Occipital lobe (tissue), 2 donors: ENCODE data around the gene FAT1.

- RAMPAGE, long total RNA, result no peak
These were observed 109.8 kb upstream of the SORBS2 start for GRCh38 chr4:185921708-185922378.

GRCh38 chr4:185932799-185933700 is 121.1 kb upstream of the SORBS2 start:
- RAMPAGE, long total RNA, result no peak

- RAMPAGE, long total RNA, result no peak
These were observed 41.7 kb upstream of the TLR3 start for GRCh38 chr4:186027221-186027720.

DNA sequence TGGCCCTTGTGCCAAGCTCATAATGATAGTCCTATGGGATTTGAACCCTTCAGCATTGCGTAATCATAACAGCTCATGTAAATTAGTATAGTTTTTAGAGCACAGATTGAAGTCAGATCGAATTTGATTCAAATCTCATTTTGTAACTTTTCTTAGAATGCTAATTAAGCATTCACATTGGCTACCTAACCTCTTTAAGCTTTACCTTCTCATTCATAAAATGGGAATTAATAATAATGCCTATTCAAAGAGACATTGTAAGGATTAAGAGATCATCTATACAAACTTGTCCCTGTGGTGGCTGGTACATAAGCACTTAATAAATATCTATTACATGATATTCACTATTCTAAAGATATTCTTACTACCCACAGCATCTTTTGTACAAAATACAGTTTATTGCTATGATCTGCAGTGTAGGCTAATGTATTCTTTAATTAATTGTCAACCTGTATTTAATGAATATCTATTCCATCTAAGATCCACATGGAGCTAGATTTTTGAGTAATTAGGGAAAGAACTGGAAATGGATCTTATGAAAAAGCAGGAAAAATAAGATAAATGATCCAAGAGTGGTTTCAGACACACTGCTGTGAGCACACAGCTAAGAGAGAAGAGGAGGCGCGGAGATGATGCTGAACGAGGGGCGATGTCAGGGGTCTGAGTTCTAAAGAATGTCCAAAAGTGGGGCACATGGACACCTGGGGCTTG is 48.0 kb downstream of the TLR3 start:
- RAMPAGE, long total RNA, result no peak

GRCh38 chr4:186144008-186144391 is 47.4 kb upstream of the CYP4V2 start:
- RAMPAGE, long total RNA, result no peak

DNA sequence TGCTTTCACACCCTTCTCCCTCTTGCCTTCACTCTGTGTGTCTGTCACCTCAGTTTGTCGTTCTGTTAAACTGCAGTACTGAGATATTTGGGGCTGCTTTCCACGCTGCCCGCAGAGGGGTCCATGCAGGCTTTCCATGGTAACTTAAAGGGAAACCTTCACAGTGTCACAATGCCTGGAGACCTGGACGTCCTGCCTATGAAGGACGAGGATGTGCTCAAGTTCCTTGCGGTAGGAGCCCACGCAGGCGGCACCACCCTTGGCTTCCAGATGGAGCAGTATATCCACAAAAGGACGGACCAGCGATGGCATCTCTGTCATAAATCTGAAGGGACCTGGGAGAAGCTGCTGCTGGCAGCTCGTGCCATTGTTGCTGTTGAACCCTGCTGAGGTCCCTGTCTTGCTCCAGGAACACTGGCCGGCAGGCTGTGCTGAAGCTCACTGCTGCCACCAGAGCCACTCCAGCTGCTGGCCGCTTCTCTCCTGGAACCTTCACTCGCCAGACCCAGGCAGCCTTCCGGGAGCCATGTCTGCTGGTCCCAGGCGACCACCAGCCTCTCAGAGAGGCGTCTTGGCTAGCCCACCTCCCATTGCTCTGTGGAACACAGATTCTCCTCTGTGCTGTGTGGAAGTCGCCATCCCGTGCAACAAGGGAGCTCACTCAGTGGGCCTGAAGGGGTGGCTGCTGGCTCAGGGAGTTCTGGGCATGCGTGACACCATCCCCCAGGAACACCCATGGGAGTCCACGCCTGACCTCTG is 33.5 kb upstream of the CYP4V2 start:
- RAMPAGE, long total RNA, result no peak

DNA sequence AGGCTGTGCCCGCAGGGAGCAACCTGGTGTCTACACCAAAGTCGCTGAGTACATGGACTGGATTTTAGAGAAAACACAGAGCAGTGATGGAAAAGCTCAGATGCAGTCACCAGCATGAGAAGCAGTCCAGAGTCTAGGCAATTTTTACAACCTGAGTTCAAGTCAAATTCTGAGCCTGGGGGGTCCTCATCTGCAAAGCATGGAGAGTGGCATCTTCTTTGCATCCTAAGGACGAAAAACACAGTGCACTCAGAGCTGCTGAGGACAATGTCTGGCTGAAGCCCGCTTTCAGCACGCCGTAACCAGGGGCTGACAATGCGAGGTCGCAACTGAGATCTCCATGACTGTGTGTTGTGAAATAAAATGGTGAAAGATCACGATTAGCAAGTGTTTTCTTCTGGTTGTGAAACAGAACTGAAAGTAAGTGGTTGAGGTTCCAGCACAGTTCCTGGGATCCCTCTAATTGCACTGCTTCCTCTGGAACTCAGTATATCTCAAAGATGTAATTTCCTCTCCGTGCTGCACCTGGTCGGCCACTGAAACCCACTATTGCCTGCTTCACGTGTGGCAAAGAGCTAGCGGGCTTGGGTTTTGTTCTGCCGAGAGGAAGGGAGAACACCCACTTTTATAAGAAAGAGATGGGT is 7.8 kb upstream of the F11 start:
- RAMPAGE, long total RNA, result no peak

- RAMPAGE, long total RNA, result no peak
These were observed 5.9 kb upstream of the F11 start for GRCh38 chr4:186259912-186260592.

GRCh38 chr4:186266718-186267116 is 728 bp downstream of the F11 start:
- RAMPAGE, long total RNA, result no peak

DNA sequence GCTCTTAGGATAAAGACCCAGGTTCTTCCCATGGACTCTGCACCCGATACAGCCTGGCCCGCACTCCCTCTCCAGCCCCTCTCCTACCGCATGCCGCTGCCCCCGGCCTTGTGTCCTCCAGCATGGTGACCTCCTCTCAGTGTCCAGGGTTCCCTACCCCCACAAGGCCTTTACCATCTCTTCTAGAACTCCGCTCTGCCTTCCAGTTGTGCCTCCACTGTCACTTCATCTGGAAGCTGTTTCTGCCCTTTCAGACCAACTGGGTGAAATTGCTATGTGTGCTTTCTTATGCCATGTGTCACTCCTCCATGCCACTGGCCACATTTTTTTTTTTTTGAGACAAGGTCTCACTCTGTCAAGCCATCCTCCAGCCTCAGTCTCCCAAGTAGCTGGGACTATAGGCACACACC is 84.6 kb downstream of the F11 start:
- RAMPAGE, long total RNA, result no peak

DNA sequence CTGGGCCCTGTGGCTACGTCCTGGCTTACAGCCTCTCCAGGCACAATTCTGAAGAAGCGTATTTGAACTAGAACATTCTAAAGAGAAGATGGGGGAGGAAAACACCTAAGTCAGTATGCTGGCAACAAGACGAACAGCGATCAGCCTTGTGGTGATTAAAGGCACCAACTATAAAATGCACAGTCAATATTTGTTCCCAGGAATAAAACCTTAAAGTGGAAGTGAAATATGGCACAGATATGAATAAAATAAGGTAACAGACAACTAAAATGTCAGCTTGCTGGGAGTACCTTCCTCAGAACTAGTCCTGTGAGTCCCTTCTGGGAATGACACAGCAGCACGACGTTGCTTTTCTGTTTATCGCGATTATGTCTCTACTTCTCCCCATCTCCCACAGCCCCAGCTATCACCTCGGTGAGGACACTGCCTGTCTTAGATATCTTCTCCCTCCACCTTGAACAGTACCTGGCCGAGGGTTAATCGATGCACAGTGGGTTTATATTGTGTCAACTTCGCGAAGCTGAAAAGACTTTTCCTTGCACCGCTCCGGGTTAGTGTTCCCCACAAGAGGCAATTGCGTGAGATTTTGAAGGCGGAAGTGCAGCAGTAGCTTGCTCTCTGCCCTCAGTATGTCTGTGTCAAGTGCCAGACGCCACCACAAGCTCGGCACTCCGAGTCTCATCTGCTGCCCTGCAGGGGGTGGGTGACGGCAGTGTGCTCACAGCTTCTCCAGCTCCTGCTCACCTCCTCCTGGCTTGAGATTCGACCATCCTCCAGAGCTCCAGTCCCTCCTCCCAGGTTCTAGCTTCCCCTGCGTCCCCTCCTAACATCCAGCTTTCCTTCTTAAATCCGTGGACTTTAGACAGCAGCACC is 17.4 kb downstream of the MTNR1A start:
- RAMPAGE, long total RNA, result no peak

GRCh38 chr4:186628024-186628479 is 72.7 kb upstream of the MTNR1A start:
- RAMPAGE, long total RNA, result no peak

DNA sequence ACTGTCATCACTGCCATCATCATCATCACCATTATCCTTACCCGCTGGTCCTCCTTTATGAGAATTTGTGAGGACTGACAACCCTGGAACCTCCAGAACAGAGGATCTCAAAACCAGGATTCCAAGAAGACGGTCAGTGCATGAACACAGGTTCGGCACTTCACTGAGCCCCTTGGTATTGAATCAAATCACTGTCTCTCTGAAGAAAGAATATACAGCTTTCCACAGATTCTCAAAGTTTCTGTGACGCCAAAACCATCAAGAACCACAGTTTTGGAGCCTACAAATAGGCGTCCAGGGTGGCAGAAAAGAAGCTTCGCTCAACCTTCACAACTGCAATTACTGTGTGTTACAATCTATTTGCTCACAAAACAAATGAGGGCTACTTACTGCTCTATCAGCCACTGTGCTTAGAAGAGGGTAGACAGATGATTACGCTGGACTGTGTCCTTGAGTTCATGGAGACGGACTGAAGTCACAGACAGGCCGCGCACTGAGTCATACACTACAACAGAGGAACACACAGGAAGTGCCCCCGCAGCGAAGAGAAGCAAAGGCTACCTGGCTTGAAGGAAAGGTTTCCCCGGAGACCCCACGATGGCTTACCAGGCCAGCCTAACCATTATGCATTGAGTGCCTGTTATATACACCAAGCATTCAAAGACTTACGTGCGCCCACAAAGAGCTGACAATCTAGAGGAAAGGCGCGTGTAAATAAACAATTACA is 25.7 kb downstream of the FAT1 start:
- RAMPAGE, long total RNA, result no peak

GRCh38 chr4:186706732-186707249 is 16.9 kb downstream of the FAT1 start:
- RAMPAGE, long total RNA, result no peak

GRCh38 chr4:186707591-186708594 is 15.8 kb downstream of the FAT1 start:
- RAMPAGE, long total RNA, result no peak

GRCh38 chr4:186708595-186709275 is 14.9 kb downstream of the FAT1 start:
- RAMPAGE, long total RNA, result no peak

- RAMPAGE, long total RNA, result no peak
These were observed at the start of gene FAT1 for GRCh38 chr4:186723457-186724512. Gene FAT1, minus strand, starts transcription at chr4:186723856.

DNA sequence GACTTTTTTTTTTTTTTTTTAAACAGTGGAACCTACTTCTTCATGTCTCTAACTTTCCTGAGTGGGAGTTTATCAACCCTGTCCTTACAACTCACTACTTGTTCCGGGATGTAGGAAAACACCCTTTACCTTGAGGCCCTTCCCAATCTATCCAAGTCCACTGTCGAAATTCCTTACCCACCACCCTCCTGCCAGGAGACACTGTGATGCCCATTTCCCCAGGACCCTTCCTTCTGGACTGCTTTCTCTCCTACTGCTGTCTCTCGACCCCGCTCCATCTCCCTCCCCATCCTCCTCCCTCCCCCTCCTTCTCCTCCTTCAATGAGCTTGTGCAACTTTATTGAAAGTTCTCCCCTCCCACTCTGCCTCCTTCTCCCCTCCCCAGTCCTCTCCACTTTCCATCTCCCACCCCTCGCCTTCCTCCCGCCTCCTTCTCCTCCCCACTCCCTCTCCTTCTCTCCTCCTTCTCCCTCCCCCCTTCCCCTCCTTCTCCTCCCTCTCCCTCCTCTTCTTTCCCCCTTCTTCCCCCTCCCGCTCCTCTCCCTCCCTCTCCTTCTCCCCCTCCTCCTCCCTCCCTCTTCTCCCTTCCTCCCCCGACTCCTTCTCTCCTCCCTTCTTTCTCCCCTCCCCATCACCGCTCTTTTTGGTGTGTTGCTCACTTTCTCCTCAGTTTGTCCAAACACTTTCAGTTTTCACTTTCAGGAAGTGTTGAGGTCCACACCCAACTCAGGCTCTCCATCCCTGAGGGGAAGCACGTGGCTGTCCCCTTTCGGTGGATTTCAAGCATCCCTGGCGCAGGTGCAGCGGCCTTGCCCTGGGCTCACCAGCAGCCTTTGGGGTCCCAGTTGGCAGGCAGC is 116.7 kb upstream of the FAT1 start:
- RAMPAGE, long total RNA, result no peak

DNA sequence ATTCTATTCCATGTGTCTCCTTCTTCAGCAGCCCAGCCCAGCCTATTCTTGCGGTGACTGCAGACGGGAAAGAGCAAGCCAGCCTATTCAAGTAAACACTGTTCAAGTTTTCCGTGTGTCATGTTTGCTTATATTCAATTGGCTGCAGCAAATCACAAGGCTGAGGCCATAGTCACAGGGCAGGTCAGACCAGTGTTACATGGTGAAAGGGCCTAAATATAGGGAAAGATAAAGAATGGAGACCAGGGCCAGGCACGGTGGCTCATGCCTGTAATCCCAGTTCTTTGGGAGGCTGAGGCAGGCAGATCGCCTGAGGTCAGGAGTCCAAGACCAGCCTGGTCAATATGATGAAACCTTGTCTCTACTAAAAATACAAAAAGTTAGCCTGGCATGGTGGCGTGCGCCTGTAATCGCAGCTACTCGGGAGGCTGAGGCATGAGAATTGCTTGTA is 615.2 kb upstream of the ZFP42 start:
- RAMPAGE, long total RNA, result no peak

GRCh38 chr4:188159388-188160263 is 20.4 kb downstream of the TRIML1 start:
- RAMPAGE, long total RNA, result no peak